ENCODE measurements around the genes DCTD and ING2.

DNA sequence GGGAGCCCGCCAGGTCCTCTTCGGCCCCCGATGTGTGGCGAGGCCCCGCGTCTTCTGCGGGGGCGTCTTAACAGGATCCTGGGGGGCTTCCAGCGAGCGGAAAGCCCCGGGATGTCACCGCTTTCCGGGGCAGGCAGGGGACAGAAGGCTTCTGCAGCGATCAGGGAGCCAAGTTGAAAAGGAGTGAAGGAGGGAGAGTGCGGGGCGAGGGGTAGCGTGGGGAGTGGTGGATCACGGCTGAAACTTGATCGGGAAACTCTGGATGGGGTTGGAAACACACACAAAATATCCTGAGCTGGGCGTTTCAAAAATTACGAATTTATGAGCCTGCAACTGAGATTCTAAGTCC, 98.1 kb upstream of the TENM3 start:
- PRO-cap: bidirectional peak, plus-strand start at position 241 of the sequence, minus-strand start at position 185 of the sequence
- RRBS, 2 experiments: no CpG with 5 or more reads among the region's 21 CpGs

GRCh38 chr4:182917203-182918253, at the start of gene DCTD:
DCTD (minus strand) TSS chr4:182917386.
- PRO-cap: bidirectional peak, plus-strand start at chr4:182917419, minus-strand start at chr4:182917366; bidirectional peak, plus-strand start at chr4:182918010, minus-strand start at chr4:182917936; unidirectional peak, minus-strand start at chr4:182918156
- RRBS, 2 experiments: 1% methylated on average over 55 to 57 of the region's 110 CpGs

DNA sequence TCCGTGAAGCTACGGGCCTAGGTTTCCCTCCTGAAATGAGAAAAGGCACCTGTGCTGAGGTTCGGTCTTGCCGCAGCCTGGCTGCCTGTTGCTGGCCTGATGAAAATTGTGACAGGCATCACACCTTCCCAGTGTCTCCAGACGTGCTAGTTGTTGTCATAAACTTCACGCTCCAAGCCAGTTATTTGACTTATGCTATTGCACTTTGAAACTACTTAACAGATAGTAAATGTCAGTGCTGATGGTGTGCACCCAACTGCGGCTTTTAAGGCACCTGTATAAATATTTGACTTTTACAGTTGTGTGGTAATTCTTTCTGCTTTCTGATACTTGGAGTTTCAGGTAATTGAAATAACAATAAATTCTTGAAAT, 1.7 kb downstream of the WWC2 start:
- PRO-cap: no peak
- RRBS, 2 experiments: no CpG with 5 or more reads among the region's 7 CpGs

GRCh38 chr4:183146422-183147033, 47.5 kb downstream of the WWC2 start:
- PRO-cap: no peak
- RRBS, 2 experiments: no CpG with 5 or more reads among the region's 5 CpGs

- PRO-cap: bidirectional peak, plus-strand start at chr4:183504806, minus-strand start at chr4:183504524
- RRBS, 2 experiments: 2 to 3% methylated on average over 17 to 37 of the region's 94 CpGs
Observed at GRCh38 chr4:183504606-183505430, at the start of gene ING2. ING2 (plus strand) TSS chr4:183505058.

DNA sequence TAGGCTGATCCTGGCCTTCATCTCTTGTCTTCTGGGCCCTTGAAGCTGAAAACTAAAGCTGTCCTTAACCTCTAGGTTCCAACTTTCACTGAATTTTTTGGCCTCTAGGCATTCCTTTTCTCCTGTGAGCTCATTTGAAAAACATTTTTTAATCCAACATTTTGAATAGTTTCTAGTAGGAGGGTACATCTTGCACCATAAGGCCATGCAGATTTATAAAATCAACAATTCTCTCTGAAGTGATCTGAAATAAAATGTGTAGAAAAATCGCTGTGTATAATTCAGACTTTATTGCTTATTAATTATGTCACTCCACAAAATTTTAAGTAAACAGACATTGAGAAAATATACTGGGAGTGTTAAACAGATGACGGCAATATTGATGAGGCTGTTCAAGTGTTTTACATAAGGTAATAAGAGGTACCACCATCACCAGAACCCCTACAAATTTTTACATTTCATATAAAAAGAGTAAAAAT, 19.6 kb downstream of the RWDD4 start:
- PRO-cap: no peak
- RRBS, 2 experiments: no CpG with 5 or more reads among the region's 2 CpGs

DNA sequence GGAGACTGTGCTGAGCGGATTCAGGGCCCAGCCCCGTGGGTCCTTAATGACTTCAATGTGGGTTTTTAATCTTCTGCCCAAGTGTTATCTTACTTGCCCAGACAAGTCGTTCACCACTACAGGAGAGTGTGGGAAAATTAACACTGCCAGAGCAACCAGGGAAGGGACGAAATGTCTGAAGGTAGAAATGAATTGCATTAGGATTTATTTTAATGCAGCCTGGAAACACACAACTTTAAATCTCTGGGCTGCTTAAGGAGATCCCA, 51.9 kb upstream of the STOX2 start:
- PRO-cap: no peak
- RRBS, 2 experiments: no CpG with 5 or more reads among the region's 4 CpGs

DNA sequence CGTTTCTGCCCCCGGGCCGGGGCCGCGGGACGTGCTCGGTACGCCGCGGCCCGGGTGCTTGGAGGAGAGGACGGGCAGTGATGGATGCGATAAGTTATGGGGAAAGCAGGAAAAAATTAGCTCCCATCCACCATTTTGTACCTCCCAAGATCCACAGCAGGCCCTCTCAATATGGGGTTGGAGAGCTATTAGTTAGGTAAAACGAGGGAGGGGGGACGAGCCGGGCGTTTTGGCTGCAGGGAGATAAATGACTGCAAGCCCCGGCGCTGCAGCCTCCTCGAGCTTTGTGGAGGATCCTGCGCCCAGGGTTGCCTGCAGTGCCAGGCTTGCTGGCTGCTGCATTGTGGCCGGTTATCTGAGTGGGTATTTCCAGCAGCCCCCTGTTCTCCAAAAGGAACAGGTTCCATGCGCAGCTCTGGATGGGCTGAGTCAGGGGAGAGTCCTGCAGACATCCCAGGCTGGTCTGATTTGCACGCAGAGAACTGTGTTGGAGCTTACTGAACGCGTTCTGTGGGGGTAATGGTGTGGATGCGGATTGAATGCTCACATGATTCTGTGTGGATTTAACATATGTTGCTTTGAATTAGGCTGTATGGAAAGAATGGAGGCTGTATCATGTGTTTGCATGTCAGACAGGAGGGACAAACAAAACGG, 2.0 kb downstream of the STOX2 start:
- PRO-cap: bidirectional peak, plus-strand start at position 195 of the sequence, minus-strand start at position 171 of the sequence; bidirectional peak, plus-strand start at position 218 of the sequence, minus-strand start at position 288 of the sequence; unidirectional peak, minus-strand start at position 357 of the sequence
- RRBS, 2 experiments: 5 to 75% methylated on average over 4 to 6 of the region's 28 CpGs

- PRO-cap: no peak
- RRBS, 2 experiments: no CpG with 5 or more reads among the region's 21 CpGs
Observed at GRCh38 chr4:184284004-184284584, 66.4 kb upstream of the ENPP6 start.

- PRO-cap: no peak
- RRBS, 2 experiments: no CpG with 5 or more reads among the region's 12 CpGs
Observed at GRCh38 chr4:184351782-184352361, 122.5 kb downstream of the IRF2 start.

GRCh38 chr4:184383651-184384760, 90.3 kb downstream of the IRF2 start:
- PRO-cap: no peak
- RRBS, 2 experiments: 50 to 90% methylated on average over 1 of the region's 18 CpGs

- PRO-cap: no peak
- RRBS, 2 experiments: no CpG with 5 or more reads among the region's 7 CpGs
Observed at GRCh38 chr4:184386454-184386998, 87.8 kb downstream of the IRF2 start.

- PRO-cap: no peak
- RRBS, 2 experiments: under 1 to 1% methylated on average over 40 of the region's 72 CpGs
Observed at GRCh38 chr4:184473402-184473913, 892 bp downstream of the IRF2 start.

- PRO-cap: no peak
- RRBS, 2 experiments: no CpG with 5 or more reads among the region's 9 CpGs
Observed at GRCh38 chr4:184625418-184626232, 23.6 kb downstream of the CASP3 start.

DNA sequence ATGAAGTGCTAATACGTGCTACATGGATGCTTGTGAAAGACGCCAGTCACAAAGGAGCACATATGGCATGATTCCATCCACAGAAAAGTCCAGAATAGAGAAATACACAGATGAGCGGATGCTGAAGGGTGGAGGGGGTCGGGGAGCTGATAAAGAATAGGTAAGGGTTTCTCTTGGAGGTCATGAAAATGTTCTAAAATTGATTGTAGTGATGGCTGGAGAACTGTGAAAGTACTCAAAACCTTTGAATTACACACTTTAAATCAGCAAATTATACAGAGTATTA, 33.4 kb upstream of the CENPU start:
- PRO-cap: no peak
- RRBS, 2 experiments: no CpG with 5 or more reads among the region's 4 CpGs

DNA sequence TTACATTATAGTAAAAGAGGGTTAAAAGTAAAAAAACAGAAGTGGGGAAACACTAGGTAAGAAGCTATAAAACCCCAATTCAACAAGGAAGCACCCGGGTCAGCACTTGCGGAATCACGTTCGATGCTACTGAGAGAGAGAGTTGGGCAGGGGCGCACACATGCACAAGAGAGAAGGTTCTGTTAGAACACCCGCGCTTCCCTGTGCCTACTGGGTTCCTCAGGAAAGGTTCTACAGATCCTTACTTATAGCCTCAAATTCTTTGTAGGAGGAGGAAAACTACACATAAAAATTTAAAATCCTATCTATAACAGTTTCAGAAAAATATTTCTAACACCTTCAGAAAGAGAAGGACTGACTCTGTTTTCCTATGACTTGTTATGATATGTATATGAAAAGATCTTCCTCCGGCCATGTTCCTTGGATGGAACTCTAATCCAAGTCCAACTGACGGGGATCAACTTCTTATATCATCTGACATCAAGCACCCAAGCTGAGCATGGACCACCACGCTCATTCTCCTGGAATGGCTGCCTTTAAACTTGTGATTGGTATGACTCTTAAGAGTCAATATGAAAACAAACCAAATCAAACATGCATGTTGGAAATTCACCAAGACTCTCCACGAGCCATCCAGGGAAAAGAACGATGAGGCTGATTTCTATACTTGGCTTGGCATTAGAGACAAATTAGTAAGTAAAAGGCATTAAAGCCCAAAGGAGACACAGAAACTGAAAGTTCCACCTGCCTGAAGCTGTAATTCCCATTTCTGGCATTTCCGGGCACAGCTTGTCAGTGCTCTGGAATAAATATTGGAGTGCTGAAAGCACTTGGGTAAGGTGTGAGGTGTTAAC, 41.8 kb upstream of the CENPU start:
- PRO-cap: no peak
- RRBS, 2 experiments: no CpG with 5 or more reads among the region's 13 CpGs

DNA sequence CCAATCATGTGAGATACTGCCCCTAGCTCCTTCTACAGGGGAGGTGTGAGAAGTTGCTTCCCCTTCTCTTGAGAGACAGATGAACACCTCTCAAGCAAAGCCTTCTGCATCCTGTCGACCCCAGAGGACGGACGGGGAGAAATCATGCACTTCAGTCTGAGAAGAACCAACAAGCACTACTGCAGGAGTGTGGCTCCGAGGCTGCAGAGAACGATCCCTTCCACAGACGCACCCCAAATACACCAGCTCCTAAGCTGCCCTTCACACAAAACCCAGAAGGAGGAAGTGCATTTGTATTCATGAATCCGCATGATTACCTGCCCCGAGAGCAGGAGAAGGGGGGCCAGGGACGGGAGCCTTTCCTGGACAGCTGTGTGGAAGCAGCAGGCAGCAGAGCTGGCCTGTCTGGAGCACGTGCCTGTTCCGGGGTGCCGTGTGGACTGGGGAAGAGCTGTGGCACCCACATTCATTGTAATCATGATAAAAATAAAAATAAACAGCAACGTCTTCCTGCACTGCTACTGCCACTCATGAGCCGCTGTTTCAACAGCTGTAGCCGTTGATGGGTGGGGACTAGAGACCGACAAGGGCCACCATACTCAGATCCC, 43.0 kb downstream of the ACSL1 start:
- PRO-cap: no peak
- RRBS, 2 experiments: no CpG with 5 or more reads among the region's 16 CpGs

GRCh38 chr4:184814596-184815967, 10.7 kb downstream of the ACSL1 start:
- PRO-cap: no peak
- RRBS, 2 experiments: no CpG with 5 or more reads among the region's 17 CpGs

GRCh38 chr4:184848503-184849144, 22.9 kb upstream of the ACSL1 start:
- PRO-cap: no peak
- RRBS, 2 experiments: no CpG with 5 or more reads among the region's 4 CpGs

DNA sequence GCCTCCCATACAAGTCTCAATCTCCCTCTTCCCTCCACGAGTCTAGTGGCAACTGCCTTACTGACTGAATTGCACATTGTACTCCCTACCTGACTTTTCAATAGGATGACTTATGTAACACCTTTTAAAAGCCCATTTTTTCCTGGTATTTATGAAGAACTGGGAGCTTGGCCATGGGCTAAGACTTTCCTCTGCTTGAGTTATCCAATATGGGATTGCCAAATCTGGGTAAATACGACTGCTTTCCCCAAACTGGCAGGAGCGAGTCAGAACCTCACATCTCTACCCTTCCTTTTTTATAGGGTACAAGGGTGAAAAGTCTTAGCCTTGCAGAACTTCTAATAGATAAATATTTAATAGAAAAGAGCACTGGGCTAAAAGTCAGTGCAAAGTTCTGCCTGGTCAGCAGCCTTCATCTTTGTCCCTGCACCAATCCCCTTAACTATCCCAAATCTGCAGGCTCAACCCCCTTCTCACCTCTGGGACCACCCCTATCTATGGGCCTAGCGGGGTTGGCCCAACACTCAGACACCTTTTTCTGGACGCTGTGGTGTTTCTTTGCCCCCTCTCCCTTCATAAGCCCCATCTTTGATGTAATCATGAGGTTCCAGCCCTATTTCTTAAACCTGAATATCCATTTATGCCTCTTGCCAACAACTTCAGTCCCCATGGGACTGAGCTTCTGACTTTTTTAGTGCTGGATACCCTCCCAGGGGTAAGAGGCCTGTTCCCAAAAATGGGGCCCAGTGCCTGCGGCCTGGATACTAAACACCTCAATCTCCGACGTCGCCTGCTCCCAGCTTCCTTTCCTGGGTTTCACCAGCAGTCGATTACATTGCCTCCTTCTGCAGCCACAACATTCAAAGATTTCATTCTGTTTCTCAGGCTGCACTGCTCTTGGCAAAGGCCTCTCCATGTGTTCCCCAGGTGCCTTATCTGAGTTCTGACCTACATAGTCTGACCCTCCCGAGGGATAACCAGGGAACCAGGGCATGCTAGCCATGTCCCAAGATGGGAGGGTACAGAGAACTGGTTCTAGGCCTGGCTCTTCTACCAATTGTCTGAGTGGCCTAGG, 61.8 kb upstream of the ACSL1 start:
- PRO-cap: no peak
- RRBS, 2 experiments: no CpG with 5 or more reads among the region's 11 CpGs

Measured in HEK293 (cell line).